Measurements from ENCODE around the genes BPIFC and ISX.

GRCh38 chr22:32464159-32464595 is at the start of gene BPIFC:
TSS of gene BPIFC (minus strand) at chr22:32464446.
- RRBS = no CpG with 5 or more reads among the region's 3 CpGs

DNA sequence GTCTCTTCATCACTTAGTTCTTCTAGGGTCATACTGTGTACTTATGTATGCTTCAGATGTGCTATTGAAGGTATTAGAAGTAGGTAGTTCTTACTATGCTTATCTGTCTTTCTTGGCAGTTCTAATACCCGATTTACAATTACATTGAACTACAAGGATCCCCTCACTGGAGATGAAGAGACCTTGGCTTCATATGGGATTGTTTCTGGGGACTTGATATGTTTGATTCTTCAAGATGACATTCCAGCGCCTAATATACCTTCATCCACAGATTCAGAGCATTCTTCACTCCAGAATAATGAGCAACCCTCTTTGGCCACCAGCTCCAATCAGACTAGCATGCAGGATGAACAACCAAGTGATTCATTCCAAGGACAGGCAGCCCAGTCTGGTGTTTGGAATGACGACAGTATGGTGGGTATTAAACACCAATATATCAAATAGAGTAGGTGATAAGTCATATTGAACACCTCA is 4.3 kb downstream of the FBXO7 start:
- RRBS = no CpG with 5 or more reads among the region's 3 CpGs

- RRBS = no CpG with 5 or more reads among the region's 6 CpGs
These were observed 84.2 kb downstream of the FBXO7 start for GRCh38 chr22:32558705-32559281.

GRCh38 chr22:32626949-32627488 is 152.4 kb downstream of the FBXO7 start:
- RRBS = no CpG with 5 or more reads among the region's 16 CpGs

- RRBS = no CpG with 5 or more reads among the region's 1 CpG
These were observed 101.4 kb upstream of the TIMP3 start for GRCh38 chr22:32700145-32700485.

DNA sequence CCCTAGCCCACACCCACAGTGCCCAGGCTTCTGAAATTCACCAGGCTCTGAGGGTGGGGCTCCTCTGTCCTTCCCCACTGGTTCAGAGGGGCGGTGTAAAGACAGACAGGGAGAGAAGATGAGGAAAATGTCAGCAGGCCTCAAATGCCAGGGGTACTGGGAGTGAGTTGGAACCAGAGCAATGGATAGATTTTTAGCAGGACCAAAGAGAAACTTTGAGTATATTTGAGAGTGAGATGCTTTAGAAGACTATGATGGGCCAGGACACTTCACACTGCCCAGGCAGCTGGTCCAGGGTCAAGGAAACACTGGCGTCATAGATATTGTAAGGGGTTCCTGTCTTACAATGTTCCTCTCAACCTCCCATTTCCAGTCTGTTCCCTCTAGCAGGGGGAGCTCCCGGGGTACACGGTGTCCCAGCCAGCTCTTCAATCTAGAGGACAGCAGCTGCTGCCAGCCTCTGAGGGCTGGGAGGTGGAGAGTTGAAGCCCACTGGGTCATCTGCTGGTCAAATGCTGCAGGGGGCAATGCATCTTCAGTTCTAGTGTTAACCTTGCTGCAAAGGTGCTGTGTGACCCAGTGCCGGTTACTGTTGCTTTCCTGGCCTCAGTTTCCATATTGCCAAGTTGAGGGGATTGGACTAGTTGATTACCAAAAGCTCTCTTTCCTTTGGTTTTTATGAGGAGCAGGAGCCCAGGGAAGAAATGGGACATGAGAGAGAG is 40.7 kb upstream of the TIMP3 start:
- RRBS = no CpG with 5 or more reads among the region's 5 CpGs

DNA sequence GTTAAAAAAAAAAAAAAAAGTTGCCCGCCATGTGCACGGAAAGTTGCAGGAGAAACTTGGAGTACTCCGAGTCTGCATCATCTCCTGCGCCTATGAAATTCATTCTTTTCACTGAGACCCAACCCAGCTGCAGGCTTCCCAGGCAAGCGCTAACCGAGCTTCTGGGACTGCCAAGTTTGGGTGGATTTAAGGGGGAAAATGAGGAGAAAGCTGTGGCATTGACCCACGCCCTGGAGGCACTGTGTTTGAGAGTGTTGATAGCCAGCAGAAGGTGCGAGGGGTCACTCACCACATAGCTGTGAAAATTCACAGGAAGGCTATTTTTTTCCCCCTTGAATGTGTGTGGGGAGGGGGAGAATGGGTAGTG is 987 bp downstream of the TIMP3 start:
- RRBS = no CpG with 5 or more reads among the region's 8 CpGs

- RRBS = no CpG with 5 or more reads among the region's 12 CpGs
These were observed 3.1 kb downstream of the TIMP3 start for GRCh38 chr22:32804473-32805227.

DNA sequence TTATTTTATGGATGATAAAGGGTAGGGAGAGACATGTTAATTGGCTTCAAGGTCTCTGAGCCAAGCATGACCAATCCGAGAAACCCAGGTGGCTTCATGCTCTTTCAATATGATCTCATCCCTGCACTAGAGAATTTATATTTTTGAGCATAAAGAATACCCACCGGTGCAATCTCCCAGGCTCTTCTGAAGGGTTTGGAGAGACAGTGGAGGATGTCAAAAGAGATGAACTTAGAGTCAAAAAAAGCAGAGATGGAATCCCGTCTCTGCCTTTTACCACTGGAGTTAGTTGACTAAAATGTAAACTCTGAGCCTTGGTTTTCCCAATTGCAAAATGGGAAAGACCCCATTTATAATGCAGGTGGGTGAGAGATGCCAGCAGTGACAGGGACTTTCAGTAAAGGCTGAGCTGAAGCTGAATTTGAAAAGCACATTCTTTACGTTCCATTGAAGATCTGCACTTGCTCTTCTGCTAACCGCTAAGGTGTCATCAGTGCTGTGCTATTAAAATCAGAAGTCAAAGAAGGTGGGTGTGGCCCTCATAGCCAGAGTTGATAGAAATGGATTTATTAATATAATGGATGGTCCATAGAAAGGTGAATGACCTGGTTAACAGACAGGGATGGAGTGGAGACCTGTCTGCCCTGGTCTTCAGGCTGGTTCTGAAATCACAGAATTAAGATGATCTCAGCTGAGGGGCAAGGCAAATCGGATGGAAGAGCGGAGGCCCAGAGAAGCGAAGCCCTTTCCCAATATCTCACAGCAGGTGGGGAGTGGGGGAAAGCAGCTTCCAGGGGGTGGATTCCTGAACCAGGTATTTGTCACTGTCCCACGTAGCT is 19.6 kb downstream of the TIMP3 start:
- RRBS = no CpG with 5 or more reads among the region's 9 CpGs

GRCh38 chr22:32831624-32832659 is 30.4 kb downstream of the TIMP3 start:
- RRBS = no CpG with 5 or more reads among the region's 8 CpGs

GRCh38 chr22:32880919-32881730 is 79.6 kb downstream of the TIMP3 start:
- RRBS = no CpG with 5 or more reads among the region's 21 CpGs

DNA sequence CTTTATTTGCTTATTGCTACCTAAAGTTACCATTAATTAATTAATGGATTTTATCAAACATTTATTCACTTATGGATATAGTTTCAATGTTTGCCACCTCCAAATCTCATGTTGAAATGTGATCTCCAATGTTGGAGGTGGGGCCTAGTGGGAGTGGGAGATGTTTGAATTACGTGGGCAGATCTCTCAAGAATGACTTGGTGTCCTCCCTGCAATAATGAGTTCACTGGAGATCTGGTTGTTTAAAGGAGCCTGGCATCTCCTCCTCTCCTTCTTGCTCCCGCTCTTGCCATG is 51.3 kb upstream of the SYN3 start:
- RRBS = no CpG with 5 or more reads among the region's 2 CpGs

- RRBS = no CpG with 5 or more reads among the region's 4 CpGs
These were observed 180.6 kb downstream of the LARGE1 start for GRCh38 chr22:33739611-33740047.

DNA sequence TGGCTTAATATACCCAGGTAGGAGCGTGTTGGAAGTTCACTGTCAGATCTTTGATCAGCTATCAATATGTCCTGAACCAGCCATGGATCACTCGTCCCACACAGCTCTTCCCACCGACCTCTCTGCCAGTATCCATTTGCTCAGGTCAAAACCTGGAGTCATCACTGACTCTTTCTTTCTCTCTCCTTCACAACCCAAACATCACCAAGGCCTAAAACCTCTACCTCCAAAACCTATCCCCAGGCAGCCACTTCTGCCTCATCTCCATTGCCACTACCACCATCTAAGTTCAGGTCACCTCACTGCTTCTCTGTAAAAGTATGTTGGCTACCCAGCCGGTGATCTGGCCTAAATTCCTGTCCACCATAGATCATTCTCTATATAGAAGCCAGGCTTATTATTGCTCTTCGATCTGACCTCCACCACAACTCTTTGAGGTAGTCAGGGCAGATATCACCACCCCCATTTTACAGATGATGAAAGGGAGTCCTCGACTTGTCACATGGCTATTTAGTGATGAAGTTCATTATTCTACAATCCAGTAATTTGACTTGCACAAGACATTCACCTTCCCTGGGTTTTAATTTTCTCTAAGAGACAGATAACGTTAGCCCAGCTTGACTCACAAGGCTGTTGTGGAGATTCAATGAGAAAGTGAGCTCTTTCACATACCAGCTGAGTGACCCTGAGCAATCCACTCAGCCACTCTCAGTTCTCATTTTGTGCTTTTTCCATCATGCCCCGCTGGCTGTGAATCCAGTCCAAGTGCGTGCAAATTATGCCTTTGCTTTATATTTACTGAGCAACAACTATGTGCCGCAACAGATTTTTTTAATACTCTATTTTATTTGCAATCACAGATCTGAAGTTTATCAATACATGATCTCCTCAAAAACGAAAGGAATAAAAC is 176.8 kb downstream of the LARGE1 start:
- RRBS = no CpG with 5 or more reads among the region's 11 CpGs

- RRBS = 63% methylated on average over 1 of the region's 25 CpGs
These were observed 36.4 kb downstream of the LARGE1 start for GRCh38 chr22:33883460-33884684.

GRCh38 chr22:33914065-33914741 is 6.1 kb downstream of the LARGE1 start:
- RRBS = no CpG with 5 or more reads among the region's 3 CpGs

- RRBS = no CpG with 5 or more reads among the region's 11 CpGs
These were observed 27.9 kb upstream of the LARGE1 start for GRCh38 chr22:33948088-33948640.

DNA sequence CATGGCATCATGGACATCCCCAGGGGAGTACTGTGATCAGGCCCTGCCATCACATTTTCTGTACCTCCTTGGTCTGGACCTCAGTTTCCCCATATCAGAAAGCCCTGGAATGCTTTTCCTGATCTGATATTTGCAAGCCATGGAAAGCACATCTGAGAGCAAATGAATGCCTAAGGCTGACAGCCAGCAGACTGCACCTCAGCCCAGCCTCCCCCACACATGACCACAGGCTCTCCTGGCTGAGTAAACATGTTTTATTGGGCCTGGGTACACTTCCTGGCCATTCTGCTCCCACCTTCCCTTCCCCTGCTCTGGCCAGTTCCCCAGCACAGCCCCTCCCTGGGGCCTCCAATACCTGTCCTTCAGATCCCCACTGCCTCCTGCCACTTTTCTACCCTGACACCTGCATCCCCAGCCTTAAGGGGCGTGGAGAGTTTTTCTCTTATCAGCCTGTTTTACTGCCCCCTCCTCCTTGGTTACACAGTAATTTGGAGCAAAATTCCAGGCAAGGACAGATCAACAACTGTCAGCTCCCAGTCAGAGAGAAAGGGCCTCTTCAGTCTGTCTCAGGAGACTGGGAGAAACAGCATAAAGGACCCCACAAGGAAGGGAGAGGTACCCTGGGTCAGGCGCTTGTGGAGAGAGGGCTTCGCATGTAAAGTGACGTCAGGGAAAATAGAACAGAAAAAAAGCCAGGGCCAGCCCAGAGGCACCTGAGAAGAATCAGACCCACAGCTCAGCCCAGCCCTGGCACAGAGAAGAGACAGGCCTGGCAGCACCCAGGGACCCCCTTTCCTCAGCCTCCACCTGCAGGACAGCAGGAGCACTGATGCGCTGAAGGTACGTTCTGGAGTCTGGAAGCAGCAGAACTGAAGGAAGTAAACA is at the start of gene ISX:
Gene ISX, plus strand, starts transcription at position 536 of the 885 bp plus-strand sequence.
- RRBS = no CpG with 5 or more reads among the region's 6 CpGs

DNA sequence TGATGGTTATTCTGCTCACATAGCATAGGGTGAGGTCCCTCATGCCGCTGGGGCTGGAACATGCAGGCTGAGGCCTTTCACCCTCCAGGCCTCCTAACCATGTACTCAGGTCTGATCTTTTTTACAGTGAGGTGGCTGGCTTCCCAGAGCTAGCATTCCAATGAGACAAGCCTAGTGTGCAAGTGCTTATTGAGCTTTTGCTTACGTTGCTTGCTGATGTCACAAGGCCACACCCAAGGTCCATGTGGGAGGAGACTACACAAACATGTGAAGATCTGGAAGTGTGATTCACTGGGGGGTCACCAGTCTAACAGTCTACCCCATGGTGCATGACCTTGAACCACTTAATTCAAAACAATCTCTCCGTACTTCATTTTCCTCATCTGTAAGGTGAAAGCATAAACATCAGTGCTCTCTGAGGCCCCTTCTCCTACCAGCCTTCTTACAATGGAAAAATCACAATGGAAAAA is 34.0 kb downstream of the ISX start:
- RRBS = no CpG with 5 or more reads among the region's 3 CpGs

DNA sequence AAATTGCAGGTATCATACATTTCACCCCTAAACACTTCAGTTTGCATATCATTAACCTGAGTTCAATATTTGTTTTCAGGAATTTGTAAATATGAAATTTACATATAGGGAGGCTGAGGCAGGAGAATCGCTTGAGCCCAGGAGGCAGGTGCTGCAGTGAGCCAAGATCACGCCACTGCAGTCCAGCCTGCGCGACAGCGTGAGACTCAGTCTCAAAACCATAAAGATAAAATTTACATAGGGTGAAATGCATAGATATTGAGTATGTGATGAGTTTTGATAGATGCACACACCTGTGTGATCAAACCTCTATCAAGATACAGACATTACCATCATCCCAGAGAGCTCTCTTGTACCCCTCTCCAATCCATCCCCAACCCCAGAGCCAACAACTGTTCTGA is 10.6 kb downstream of the HMGXB4 start:
- RRBS = no CpG with 5 or more reads among the region's 5 CpGs

Measured in GM19239 (cell line).